ReNcell CX (cell line): Measurements from ENCODE around the gene CROCC.

GRCh38 chr1:15799342-15799895, 8.0 kb downstream of the UQCRHL start:
- PRO-cap, result no peak

DNA sequence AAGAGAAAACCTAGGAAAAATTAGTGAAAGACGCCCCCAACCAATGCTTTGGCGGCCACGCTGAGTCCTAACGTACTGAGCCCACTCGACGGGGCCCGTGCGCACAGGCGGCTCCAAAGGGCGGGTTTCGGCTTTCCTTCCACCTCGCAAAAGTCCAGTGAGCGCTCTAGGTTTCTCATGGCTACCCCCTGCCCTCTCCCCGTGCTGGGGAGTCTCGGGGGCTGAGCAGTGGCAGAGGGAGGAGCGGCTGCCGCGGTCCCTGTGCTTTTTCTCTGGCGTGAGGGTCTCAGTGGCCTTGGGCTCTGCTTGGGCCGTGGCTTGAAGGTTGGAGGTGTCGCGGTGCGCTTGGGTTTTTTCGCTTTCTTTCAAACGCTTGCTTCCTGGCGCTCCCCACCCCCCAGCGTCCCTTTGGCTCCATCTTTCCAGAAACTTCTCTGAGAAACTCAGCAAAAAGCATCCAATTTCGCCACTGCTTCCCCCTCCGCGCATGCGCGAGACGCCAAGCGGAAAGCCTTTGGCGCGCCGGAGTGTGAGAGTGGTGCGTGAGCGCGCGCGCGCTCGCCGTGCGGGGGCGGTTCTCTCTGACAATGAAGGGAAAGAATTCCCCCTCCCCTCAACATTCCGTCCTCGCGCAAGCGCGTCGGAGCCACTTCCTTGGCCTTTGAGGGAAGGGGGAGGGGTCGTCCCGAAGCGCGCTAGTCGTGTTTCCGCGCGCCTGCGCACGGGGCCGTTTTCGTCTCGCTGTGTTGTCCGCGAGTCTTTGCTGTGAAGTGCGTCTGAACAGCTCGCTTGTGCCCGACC, 11.9 kb upstream of the SPEN start:
- PRO-cap, result bidirectional peak, plus-strand start at position 217 of the sequence, minus-strand start at position 200 of the sequence; bidirectional peak, plus-strand start at position 728 of the sequence, minus-strand start at position 439 of the sequence

- PRO-cap, result bidirectional peak, plus-strand start at chr1:15886474, minus-strand start at chr1:15886332
Measured at GRCh38 chr1:15885632-15886644, 38.4 kb downstream of the SPEN start.

GRCh38 chr1:15941981-15942755, 33.7 kb downstream of the ZBTB17 start:
- PRO-cap, result no peak

DNA sequence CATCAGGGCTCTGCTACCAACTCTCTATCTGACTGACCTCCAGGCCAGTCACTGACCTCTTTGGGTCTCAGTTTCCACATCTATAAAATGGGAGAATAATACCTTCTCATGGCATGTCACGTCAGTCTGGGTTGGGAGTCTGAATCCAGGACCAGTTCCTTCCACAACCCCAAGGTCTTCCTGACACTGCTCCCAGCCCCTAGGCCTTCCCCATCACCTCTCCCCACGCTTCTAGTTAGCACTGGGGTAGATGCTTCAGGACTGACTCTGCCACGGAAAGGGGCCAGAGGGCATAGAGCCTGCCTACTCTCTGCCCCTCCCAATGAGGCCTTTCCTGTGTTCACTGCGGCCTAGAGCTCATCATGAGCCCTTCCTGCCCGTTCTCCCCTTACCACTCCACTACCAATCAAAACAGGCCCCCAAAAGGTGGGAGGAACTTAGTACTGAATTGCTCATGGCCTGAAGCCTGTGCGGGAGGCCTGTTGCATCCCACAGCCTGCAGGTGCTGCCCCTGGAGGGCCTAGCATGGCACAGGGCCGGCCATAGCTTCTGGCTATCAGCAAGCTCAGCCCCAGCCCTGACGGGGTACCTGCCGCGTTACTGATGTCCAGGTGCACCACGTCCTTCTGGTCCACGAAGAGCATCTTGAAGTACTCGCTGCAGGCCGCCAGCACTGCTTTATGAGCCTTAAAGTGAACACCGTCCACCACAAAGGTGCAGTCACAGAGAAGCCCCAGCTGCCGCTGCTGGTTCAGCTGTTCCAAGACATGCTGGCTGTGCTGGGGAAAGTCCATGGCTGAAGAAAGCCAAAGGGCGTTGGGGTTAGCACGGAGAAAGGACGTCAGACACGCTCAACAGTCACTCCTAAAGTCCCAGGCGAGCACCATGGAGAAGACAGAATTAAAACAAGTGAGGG, 27.9 kb downstream of the ZBTB17 start:
- PRO-cap, result no peak

DNA sequence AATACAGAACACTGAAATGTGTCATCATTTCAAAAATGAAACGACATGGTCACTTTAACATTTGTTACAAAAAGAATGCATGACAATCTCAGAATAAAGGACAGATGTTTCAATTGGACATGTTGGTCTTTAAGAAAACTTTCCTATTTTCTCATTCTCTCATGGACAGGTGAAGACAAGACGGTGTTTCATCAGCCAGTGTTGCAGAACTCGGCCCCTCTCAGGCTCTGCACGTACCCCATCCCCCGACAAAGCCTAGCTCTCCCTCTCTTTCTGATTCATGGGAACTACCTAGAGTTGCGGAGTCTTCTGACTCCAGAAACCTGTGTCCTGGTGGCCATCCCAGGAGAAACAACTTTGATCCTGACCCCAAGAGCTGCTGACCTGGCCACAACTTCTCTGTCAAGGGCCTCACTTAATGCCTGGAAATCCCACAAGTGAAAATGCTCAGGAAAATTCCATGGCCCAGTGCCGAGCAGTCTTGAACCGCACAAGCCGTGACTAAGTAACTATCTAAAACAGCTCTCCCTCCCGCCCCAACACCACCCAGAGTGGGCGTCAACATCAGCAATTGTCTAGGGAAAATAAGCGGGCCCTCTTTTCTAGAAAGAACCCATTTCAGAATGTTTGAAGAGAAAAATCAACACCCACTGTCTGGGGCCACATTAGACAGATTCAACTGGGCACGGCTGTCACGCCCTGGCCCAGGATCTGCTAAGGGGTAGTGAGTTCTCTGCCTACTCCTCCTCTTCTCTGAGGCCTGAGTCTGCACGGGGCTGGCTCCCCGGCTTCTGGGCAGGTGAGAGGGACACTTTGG, 26.9 kb downstream of the ZBTB17 start:
- PRO-cap, result no peak

GRCh38 chr1:16153612-16154188, 2.2 kb downstream of the EPHA2 start:
- PRO-cap, result bidirectional peak, plus-strand start at chr1:16154048, minus-strand start at chr1:16153757

- PRO-cap, result no peak
Measured at GRCh38 chr1:16162429-16162775, 6.5 kb upstream of the EPHA2 start.

DNA sequence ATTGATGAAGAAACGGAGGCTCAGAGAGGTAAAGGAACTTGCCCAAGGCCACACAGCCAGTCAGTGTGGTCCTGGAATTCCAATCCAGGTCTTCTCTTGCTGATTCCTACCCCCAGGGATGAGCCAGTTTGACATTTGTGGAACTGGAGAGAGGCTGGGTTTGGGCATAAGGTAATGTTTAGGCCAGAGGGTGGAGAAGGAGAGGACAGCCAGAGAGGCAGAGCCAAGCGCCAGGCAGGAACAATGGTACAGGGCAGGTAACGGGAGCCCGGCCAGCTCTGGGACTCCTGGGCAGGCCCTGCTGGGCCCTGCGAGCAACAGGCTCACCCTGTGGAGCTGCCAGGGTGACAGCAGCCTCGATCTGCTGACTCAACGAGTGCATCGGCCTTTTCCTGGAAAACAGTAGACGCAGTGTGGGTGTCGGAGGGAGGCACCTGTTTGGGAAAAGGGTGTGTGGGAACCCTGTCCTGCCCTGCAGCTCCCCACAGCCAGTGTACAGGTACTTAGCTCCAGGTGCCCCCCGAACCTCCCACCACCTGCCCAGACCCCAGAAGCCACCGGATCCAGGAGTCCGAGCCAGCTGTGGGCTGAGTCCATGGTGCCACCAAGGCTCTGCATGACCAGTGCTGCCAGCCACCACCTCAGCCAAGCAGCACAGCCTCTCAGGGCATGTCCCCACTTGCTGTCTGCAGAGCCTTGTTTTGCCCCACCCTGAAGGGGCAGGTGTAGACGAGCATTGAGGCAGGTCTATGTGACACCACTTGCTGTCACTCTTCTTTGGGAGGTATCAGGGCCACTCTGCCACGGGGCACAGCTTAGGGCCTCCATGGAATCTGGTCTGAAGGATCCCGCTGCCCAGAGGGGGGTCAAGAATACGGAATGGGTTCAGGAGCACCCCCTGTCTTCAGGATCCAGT, 28.1 kb downstream of the ARHGEF19 start:
- PRO-cap, result no peak

GRCh38 chr1:16248380-16249174, 11.6 kb upstream of the CPLANE2 start:
- PRO-cap, result unidirectional peak, minus-strand start at chr1:16248757

GRCh38 chr1:16396627-16397569, 29.9 kb downstream of the SZRD1 start:
- PRO-cap, result no peak

DNA sequence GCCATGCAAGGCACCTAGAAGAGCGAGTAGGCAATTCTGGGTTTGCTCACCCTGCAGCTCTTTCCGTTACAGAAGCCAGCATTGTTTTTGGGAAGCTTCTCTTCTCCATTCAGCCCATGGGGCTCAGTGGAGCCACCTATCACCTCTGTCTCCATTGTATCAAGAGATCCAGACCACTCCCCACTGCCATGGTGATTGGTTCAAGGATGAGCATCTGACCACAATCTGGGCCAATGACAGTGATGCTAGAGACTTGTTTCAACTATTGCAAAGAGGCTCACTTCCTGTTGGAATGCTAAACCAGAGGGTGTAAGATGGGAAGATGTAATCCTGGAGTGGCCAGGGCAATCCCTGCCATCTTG, 6.6 kb downstream of the SPATA21 start:
- PRO-cap, result no peak

DNA sequence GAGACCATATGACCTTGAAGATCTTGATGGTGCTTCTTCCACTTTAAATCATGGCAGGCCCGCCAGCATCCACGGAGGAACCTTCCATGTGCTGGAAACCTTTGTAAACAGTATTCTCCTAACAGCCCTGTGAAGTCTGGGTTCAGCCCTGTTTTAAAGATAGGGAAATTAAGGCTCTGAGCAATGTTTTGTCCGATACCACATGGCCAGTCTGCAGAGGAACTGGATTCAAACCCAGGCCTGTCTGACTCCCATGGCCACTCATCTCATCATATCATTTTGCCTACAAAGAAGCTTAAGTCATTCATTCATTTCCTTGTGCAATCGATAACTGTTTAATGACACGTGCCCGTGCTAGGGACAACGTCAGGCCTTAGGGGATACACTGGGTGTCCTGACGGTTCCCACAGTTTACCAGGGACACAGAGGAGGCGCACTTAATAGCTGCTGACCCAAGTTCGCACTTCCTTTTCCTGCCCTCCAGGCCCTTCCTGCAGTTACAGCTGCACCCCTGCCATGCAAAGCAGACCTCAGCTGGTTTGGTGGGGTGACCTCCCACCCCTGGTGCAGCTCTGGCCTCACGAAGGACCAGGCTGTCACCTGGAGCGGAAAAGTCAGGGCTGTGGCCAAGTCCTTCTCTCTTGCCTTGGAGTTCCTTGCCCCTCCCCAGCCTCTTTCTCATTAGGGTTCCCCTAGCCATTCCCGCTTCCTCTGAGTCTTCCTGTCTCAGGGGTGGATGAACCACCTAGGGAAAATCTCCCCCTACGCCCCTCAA, 4.3 kb downstream of the SPATA21 start:
- PRO-cap, result no peak

DNA sequence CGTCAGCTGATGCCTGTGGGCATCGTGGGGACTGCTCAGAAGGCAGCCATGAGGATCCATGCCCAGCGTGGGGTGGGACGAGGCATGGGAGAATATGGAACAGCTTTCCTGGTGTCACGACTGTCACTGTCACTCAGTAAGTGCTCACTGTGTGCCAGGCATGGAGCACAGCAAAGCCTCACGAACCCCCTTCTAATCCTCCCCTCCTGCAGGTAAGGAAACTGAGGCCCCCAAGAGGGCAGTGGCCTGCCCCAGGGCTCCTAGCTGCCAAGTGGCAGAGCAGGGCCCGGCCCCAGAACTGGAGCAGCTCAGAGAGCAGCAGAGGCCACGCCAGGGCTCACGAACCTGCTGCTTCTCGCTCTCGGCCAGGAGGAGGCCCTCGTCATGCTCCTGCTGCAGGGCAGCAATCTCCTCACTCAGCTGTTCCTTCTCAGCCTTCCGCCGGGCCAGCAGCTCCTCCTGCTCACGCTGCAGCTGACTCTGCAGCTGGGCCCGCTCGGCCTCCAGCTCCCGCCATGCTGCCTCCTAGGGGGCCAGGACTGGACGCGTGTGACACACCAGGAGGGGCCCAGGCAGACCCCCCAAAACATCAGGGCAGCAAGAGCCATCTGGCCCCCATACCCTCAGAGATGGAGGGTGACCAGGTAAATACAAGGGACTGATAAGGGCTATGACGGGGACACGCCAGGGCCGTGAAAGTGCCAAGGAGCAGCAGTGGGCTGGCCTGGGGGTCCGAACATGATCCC, 179.1 kb downstream of the NECAP2 start:
- PRO-cap, result no peak

DNA sequence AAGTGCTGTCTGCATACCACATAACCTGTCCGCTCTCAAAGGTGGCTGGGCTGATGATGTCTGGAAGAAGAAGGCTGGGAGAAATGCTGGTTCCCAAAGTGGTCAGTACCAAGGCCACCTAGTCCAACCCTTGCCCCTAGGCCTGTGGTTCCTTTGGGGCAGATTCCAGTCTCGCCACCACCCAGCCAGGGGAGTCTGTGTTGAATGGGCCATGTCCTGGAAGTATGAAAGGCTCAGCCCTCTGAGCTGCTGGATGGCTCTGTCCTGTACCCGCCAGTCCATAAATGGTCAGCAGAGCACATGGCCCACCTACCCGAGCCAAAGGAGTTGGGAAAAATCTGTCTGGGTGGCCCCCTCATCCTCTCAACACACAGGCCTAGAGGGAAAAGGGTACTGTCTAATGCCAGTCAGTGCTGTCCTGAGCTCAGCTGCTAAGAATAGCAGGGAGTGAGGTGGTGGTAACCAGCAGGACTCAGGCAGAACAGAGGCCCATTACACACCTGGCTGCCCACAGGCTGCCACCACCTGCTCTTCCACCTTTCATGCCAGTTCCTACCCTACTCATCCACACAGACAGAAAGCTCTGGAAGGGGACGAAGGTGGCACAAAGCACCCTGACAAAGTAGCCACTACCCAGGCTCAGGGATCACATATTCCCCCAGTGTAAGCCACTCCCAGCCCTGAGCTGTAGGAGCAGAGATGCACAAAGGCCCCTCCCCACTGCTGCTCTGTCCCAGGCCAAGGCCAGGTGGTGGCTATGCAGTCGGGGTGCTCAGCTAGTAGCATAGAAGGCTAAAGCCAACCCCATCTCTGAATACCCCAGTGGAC, 197.7 kb downstream of the NECAP2 start:
- PRO-cap, result no peak

- PRO-cap, result no peak
Measured at GRCh38 chr1:16699180-16700016, 222.3 kb upstream of the CROCC start.

DNA sequence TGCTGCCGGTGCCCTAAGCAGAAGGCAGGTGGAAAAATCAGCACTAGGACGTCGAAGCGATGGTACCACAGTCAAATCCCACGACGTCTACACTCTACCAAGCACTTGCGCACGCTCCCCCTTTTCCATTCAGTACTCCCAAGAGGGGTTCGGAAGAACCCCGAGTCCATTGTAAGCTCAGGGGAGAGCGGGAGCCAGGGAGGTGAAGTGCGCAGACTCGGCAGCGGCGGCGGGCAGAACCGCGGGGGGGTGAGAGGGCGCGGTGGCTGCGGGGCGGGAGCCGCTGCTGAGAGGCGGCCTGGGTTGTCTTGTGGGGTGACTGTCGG, 48.5 kb upstream of the CROCC start:
- PRO-cap, result unidirectional peak, plus-strand start at position 242 of the sequence

DNA sequence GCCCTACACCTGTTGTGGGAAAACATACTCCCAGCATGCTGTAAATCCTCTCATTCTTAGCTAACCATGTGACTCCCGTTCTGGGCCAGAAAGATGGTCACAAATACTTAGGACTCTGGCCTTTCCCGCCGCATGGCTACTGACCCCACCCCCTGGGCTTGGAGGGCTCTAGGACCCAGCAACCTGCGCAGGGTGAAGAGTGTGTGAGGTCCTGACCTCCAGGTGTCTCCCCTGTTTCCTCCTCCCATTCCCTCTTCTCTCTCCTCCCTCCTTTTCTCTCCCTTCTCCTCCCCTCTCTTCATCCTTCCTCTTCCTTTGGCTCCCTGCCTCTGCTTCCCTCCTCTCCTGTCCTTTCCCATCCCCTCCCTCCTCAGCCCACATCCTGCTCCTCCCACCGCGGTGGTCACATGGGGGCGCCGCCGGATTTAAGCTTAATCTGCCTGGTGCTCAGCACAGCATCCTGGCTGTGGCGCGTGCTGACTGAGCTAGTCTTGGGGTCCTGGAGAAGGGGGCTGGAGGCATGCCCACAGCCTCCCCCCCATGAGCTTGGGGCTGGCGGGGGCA, at the start of gene CROCC:
Gene CROCC, plus strand, starts transcription at position 453 of the 564 bp plus-strand sequence.
- PRO-cap, result bidirectional peak, plus-strand start at position 459 of the sequence, minus-strand start at position 325 of the sequence

DNA sequence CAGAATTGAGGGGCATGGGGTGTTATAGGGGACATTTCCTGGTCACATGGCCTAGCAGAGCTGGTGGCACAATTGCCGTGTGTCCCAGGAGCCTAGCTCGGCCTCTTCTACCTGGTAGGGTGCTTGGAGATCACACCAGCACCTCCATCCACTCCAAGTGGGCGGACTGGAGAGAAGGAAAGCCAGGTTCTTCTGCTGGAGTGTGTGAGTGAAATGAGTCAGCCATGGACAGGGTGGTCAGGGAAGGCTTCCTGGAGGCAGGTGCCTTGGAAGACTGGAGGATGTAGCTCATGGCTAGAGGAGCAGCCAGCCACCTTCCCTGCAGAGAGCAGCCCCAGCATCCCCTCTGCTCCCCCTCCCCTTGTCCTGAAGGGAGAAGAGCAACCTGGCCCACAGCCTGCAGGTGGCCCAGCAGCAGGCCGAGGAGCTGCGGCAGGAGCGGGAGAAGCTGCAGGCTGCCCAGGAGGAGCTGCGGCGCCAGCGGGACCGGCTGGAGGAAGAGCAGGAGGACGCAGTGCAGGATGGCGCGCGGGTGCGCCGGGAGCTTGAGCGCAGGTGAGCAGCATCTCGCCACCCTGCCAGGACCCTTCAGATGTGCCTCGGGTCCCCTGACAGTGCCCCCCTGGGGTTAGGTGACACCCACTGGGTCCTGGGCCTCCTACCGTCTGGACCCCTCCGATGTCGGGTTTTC, 22.1 kb downstream of the CROCC start:
- PRO-cap, result no peak

DNA sequence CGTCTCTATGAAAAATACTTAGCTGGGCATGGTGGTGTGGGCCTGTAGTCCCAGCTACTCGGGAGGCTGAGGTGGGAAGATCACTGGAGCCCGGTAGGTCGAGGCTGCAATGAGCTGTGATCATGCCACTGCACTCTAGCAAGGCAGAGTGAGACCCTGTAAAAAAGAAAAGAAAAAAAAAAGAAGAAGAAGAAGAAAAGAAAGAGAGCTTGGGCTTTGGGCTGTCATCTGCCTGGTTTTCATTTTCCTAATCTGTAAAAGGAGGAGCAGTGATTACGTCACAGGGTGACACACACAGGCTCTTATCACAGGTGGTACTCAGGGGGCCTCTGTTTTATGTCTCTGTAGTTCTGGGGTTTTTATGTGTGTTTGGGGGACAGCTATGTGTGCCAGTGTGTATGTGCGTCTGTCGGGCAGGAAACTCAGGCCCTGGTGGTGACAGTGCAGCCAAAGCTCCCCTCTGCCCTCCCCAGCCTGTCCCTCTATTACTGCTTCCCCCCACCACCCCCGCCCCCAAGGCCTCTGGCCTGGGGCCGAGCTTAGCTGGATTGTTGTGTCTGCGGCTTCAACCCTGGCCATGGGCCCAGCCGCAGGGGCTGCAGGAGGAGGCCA, 13.4 kb downstream of the MFAP2 start:
- PRO-cap, result no peak